Esophagus muscularis mucosa (tissue), 4 donors: ENCODE data around the gene IL1RAP.

DNA sequence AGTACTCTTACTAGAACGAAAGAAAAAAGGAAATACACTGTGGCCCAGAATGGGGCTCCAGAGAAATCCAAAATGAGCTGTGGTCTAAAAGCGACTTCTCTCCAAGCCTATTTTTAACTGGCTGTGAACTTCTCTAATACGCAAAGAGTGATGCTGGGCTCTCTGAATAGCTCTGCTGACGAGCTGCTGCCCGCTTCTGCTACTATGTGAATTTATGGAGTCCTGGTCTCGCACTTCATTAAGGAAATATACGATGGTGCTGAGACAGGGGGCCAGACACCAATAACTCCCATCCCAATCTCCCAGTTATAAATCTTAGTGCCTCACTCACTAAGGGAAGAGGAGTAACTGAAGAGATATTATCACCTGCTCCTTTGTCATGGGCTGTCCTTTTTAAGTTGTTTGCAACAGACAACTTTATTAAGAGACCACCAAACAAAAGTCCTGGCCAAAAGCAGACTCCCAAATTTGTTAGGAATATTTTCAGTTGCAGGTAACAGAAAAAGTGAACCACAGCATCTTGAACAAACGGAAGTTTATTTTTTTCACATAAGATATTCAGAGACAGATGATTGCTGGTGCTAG lies 55.9 kb upstream of the LPP start:
- PRO-cap = no peak
- RAMPAGE, long total RNA, 4 experiments = no peak in any of the 4 experiments

DNA sequence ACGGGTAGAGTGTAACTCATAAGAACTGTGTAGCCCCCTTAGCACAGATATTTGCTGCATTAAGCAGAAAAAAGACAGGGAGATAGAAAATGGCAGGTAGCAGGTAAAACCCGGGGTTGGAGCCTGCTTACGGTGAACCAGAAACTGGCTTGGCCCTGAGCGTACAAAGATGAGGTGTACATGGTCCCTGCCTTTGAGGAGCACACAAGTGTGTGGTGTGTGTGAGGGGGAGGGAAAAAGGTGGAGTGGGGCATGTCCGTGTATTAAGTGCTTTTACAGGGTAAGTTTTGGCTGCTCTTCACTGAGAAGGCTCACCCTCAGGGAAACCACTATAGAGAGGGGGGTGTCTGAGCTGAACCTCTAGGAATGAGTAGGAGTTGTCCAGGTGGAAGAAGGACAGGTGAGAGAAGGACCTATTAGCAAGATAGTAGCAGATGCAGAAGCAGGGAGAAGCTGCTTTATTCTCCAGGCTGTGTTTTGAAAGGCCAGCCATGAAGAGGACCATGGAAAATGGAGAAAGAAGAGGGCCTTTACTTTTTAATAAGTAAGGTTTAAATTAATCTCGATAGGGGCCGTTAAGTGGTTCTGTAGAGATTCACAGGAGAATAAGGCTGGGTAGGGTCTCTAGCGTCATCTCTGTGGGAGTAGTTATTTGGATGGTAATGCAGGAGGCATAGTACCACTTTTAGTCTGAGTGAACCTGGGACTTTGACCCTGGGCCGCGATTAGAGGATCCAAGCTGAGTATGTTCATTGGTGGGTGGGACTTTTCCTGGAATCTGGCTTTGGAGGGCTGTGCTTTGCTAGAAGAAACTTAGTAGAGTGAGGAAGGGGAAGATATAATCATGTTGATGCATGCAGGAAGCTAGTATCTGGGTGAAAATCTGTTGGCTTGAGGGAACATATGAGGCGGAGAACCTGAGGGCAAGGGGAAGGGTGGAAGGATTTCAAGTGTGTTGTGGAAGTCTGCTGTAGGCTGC lies 3.8 kb downstream of the LPP start:
- PRO-cap = no peak
- RAMPAGE, long total RNA, 4 experiments = no peak in any of the 4 experiments

DNA sequence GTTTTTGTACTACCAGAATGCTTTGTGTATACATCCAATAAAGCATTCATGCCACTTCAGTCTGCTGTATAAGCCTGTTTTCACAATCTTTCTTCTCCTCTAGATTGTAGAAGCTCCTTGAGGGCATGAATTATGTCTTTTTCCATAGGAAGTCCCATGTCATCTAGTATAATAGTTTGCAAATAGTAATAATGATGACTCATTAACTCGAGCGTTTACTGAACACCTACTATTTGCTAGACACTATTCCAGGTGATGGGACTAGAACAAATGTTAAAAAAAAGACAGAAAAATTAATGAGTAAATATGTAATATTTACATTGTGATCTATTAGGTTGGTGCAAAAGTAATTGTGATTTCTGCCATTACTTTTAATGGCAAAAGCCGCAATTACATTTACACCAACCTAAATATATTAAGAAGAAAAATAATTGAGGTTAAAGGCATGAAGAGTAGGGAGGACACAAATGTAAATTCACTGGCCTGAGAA lies 81.9 kb downstream of the LPP start:
- PRO-cap = no peak
- RAMPAGE, long total RNA, 4 experiments = no peak in any of the 4 experiments

DNA sequence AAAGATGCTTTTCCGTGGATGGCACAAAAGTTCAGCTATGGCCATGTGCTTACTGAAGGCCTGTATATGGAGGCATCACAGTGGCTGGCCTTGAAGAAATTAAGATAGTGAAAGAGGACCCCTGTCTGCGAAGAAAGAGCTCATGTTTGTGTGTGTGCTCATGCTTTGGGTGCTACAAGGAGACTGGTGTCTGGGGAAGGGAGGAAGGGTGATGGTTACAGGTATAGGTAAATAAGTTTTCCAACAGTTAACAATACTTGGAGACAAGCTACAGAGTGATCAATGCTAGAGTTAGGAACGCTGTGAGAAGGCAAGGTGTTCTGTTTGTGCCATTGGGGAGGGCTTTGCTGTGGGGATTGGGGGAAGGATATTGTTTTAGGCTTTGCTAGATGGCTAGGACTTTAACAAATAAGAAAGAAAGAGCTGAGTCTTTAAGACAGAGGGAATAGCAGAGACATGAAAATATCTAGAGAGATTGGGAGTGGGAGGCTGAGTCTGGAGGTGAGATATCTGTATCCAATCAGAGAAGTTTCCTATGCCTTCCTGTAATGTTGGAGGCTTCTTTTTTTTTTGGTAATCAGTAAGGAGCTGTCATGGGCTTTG lies 111.4 kb downstream of the LPP start:
- PRO-cap = no peak
- RAMPAGE, long total RNA, 4 experiments = no peak in any of the 4 experiments

DNA sequence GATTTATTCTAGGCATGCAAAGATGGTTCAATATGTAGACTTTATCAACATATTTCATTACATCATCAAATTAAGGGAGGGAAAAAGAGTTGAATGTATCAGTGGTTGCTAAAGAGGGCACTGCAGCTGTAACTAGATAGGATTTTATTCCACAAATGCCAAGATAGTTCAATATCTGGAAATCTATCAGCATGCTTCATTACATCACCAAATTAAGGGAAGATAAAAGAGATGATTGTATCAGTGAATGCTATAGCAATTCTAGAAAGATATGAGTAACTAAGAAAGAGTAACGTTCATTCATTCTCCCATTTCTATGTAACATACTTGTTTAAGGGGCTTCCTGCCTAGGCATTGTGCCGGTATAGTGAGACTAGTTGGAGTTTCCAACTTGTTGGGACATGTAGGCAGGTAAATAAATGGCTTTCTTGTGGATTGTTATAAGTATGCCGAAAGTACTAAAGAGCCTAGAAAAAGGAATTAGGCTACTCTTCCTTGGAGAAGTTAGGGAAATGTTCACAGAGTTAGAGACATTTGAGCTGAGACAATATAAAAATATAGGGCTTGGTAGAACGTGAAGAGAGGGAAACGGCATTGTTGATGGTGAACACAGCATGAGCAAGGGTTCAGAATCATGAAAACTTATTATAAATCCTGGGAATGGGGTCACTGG lies 248.5 kb downstream of the LPP start:
- PRO-cap = no peak
- RAMPAGE, long total RNA, 4 experiments = no peak in any of the 4 experiments

DNA sequence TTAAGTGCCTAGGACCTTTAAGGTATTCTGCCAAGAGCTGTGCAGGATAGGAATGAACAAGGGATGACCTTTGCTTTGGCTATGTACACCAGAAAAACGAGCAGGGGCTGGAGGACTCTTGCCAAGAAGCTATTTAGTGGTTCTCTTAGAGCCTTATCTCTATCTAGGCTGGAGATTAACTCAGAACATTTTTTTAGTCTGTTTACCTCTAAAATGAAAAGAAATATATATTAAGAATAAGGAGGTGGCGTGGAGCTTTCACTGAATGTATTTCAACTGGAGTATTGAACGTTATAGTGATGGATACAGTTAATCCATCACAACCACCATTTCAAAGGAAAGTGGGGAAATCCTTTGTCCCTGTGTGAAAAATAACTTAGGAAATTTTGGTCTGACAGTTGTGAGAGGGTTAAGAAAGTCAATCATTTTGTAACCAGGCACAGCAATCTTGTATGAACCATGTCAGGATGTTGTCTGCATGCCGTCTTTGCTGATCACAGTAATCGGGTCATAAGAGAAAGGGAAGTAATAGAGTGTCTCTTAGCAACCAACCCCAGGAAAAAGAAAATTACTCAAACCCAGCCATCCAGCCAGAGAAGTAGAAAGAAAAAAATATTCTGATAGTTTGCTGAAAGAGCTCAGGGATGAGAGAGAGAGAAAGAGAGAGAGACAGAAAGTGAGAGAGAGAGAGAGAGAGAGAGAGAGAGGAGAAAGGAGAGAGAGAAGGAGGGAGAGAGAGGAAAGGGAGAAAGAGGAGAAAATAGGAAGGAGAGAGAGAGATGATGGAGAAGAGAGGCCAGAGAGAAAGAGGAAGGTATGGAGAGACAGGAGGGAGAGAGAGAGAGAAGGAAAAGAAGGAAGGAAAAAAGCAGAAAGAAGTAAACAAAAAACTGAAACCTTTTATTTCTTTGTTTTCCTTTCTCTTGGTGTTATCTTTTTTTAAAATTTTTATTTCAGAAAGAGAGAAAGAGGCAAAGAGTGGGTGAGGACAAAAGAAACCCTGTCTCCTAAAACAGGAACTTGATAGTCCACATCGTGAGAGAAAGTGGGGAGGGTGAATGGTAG lies 279.3 kb downstream of the LPP start:
- PRO-cap = no peak
- RAMPAGE, long total RNA, 4 experiments = no peak in any of the 4 experiments

GRCh38 chr3:188581502-188581684 lies 427.4 kb downstream of the LPP start:
- PRO-cap = no peak
- RAMPAGE, long total RNA, 4 experiments = no peak in any of the 4 experiments

GRCh38 chr3:188653989-188654341 lies 500.0 kb downstream of the LPP start:
- PRO-cap = no peak
- RAMPAGE, long total RNA, 4 experiments = no peak in any of the 4 experiments

DNA sequence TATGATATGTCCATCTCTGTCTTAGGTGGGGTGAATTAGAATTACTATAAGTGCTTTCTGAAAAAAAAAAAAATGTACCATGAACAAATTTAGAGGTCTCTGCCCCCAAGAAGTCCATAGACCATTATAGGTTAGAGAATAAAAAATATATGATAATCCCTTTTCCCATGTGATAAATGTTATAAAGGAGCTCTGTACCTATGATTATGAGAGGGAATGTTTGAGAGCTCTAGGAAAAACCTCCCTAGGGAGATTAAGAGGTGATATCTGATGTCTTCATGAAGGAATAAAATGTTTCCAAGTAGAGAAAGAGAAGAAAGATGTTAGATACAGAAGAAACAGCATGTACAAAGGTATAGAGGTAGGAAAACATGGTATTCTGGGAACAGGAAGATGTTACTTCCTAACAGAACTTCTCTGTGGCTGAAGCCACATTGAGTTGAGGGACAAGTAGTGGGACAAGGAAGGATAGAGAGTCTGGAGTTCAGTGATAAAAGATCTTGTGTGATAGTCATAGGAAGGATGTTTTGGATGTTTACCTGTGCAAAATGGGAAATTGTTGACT lies 442.9 kb upstream of the TPRG1 start:
- PRO-cap = no peak
- RAMPAGE, long total RNA, 4 experiments = no peak in any of the 4 experiments

GRCh38 chr3:188772675-188773343 lies 399.0 kb upstream of the TPRG1 start:
- PRO-cap = no peak
- RAMPAGE, long total RNA, 4 experiments = no peak in any of the 4 experiments

GRCh38 chr3:188886128-188887029 lies 285.4 kb upstream of the TPRG1 start:
- PRO-cap = no peak
- RAMPAGE, long total RNA, 4 experiments = start-site peak on the plus strand in 2 of 4 experiments, at chr3:188886152-188886472 at its widest, 728 to 940 reads per replicate

- PRO-cap = no peak
- RAMPAGE, long total RNA, 4 experiments = no peak in any of the 4 experiments
Measured at GRCh38 chr3:188937513-188937863, 234.3 kb upstream of the TPRG1 start.

GRCh38 chr3:188951662-188952245 lies 220.0 kb upstream of the TPRG1 start:
- PRO-cap = no peak
- RAMPAGE, long total RNA, 4 experiments = no peak in any of the 4 experiments

GRCh38 chr3:189119989-189120504 lies 51.7 kb upstream of the TPRG1 start:
- PRO-cap = no peak
- RAMPAGE, long total RNA, 4 experiments = start-site peak on the plus strand in 1 of 4 experiments, at chr3:189120231-189120552 at its widest, 6 reads per replicate

DNA sequence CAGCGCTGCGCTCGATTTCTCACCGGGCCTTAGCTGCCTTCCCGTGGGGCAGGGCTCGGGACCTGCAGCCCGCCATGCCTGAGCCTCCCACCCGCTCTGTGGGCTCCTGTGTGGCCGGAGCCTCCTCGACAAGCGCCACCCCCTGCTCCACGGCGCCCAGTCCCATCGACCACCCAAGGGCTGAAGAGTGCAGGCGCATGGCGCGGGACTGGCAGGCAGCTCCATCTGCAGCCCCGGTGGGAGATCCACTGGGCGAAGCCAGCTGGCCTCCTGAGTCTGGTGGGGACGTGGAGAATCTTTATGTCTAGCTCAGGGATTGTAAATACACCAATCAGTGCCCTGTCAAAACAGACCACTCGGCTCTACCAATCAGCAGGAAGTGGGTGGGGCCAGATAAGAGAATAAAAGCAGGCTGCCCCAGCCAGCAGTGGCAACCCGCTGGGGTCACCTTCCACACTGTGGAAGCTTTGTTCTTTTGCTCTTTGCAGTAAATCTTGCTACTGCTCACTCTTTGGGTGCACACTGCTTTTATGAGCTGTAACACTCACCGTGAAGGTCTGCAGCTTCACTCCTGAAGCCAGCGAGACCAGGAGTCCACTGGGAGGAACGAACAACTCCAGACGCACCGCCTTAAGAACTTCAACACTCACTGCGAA lies 34.7 kb upstream of the TP63 start:
- PRO-cap = no peak
- RAMPAGE, long total RNA, 4 experiments = no peak in any of the 4 experiments

- PRO-cap = no peak
- RAMPAGE, long total RNA, 4 experiments = no peak in any of the 4 experiments
Measured at GRCh38 chr3:190101217-190102145, 19.2 kb downstream of the P3H2 start.

DNA sequence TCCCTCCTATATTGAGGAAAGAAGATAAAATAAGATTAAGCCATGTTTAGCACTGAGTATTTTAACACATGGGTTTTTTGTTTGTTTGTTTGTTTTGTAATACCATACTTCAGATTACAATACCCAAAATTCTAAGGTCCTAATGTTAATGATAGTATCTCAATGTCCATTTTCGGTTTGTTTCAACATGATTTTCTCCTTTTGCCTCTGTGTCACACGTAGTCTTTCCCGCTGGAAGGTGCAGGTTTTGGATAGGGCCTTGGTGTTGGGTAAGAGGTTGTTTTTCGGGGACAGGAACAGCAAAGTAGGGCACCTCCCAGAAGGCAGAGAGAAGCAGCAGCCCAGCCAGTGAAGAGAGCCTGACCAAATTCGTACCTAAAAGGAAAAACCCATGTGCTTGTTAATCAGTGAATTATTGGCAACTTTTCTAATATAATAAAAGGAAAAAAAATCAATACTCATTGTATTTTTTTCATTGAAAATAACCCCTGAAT lies 14.1 kb downstream of the CLDN1 start:
- PRO-cap = no peak
- RAMPAGE, long total RNA, 4 experiments = no peak in any of the 4 experiments

GRCh38 chr3:190322836-190323757 lies 851 bp upstream of the CLDN1 start:
- PRO-cap = no peak
- RAMPAGE, long total RNA, 4 experiments = no peak in any of the 4 experiments

- PRO-cap = bidirectional peak, plus-strand start at chr3:190514085, minus-strand start at chr3:190513905
- RAMPAGE, long total RNA, 4 experiments = start-site peak on the plus strand in 4 of 4 experiments, at chr3:190514054-190514133 at its widest, 50 to 146 reads per replicate
Measured at GRCh38 chr3:190513338-190514306, at the start of gene IL1RAP. TSS of gene IL1RAP (plus strand) at chr3:190514085.

DNA sequence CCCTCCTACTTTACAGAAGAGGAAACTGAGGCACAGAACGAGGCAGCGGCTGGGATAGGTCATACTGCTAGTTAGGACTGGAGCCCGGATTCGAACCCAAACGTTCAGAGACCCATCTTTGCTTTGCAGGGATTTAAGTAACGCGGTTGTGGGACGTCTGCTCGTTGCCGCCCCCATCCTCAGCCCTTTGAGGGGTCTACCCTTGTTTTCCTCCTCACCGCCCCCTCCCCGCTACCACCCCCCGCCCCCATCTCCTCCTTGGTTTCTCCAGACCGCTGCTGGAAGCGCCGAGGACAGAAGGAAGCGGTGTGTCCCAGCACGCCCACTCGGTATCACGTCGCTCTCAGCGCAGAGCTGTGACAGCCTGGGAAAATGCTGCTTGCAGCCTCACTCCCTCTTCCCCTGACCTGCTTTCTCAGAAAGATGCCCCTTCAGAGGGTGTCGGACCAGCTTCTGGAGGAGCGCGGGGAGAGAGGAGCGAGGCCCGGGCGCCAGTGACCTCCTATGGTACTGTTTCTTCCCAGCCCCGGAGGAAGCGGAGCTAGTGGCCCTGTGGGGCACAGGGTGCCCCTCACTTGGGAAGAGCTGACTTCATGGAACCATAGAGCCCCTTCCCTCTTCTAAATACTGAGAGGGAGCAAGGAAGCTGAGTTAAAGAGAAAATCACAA lies 556 bp downstream of the IL1RAP start:
- PRO-cap = no peak
- RAMPAGE, long total RNA, 4 experiments = no peak in any of the 4 experiments